Suprapubic skin (tissue), 4 donors: ENCODE measurements around a stretch of chr21.

- PRO-cap, result no peak
- RAMPAGE, long total RNA, 4 experiments, result no peak in any of the 4 experiments
These were observed 15.5 kb downstream of the DYRK1A start for GRCh38 chr21:37382037-37382462.

DNA sequence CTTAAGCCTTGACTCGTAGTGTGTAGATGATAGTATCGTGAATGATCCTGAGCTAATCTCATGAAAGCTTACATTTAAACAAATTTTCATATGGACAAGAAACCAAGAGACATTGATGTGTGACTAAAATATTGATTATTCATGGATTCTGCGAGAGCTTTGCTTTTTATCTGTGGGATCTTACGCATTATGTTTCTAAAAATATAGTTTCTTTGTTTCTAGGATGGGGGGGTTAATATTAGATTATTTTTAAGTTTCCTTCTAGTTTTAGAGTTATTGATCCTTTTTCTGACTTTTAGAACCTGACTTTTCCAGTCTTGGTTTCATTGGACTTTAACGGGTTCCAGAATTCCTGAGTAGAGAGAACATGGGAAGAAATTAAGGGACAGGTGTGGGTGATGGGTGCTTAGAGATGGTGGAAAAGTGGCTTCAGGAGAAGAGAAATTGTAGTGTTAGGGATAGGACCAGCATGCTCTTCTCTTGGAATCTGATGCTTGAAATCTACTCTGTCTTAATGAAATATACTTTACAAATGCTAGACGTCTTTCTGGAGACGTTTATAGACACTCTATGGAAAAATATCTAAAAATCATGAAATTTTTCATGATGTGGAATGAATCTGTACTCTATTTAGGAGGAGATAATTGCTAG is 67.2 kb downstream of the DYRK1A start:
- PRO-cap, result no peak
- RAMPAGE, long total RNA, 4 experiments, result start-site peak on the plus strand in 1 of 4 experiments, centred at position 351 of the sequence, 28 reads per replicate

DNA sequence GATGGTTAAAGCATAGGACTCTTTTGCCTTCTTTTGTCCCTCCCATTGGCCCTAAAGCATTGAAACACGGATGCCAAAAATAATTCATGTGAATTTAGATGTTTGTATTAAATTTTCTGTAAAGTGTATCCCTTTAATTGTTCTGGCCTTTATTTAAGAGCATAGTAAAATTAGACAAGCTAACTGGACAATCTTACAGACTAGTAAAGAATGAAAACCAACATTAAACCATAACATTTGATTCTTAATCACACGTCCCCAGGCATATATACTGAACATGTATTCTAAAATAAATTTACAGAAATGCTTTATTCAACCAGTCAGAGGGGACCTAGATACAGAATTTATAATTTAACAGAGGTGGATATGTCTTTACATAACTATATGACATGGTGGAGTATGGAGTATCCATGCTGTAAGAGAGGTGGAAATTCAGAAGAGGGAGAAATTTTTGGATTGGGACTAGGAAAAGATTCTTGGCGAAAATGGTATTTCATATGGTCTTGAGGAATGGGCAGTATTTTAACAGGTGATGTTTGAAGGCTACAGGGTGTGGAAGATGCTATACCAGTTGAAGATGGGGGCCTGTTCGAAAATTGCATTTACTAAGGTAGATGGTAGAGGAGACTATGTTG is 70.0 kb downstream of the DYRK1A start:
- PRO-cap, result no peak
- RAMPAGE, long total RNA, 4 experiments, result start-site peak on the plus strand in 1 of 4 experiments, centred at position 425 of the sequence, 33 reads per replicate

- PRO-cap, result no peak
- RAMPAGE, long total RNA, 4 experiments, result no peak in any of the 4 experiments
These were observed 211.4 kb downstream of the KCNJ6 start for GRCh38 chr21:37704965-37705164.

GRCh38 chr21:37845409-37846034 is 70.7 kb downstream of the KCNJ6 start:
- PRO-cap, result no peak
- RAMPAGE, long total RNA, 4 experiments, result no peak in any of the 4 experiments

DNA sequence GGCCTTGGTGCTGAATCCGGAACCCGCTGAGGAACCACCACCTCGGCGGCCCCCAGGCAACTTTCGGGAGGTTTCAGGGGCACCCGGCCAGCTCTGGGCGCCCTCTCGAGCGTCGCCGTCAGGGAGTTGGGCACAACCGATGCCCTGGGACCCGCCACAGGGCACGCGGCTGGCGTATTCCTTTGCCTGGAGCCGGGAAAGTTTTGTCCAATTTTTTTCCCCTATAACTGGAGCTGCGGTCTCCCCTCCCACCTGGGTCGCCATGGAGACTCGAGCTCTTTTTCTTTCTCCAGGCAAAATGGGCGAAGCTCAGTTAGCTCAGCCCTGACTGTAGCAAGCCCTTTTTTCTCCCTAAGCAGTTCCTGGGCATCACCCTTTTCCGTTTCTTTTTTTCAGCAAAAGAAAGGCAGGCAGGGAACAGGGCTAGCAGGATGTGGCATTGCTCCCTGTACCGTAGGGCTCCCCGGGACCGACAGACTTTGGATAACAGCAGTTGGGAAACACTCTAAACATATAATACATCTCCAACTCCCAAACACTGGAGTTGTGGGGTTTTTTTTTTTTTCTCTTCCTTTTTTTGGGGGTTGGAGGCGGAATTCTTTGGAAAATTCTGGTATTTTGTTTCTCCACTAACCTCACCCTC is 1.8 kb downstream of the KCNJ6 start:
- PRO-cap, result no peak
- RAMPAGE, long total RNA, 4 experiments, result no peak in any of the 4 experiments

- PRO-cap, result no peak
- RAMPAGE, long total RNA, 4 experiments, result no peak in any of the 4 experiments
These were observed 10.0 kb downstream of the ERG start for GRCh38 chr21:38487909-38488957.

- PRO-cap, result no peak
- RAMPAGE, long total RNA, 4 experiments, result no peak in any of the 4 experiments
These were observed 37.2 kb upstream of the ETS2 start for GRCh38 chr21:38768373-38769122.

- PRO-cap, result no peak
- RAMPAGE, long total RNA, 4 experiments, result no peak in any of the 4 experiments
These were observed 2.8 kb upstream of the ETS2 start for GRCh38 chr21:38802592-38803633.

- PRO-cap, result no peak
- RAMPAGE, long total RNA, 4 experiments, result no peak in any of the 4 experiments
These were observed 56.4 kb downstream of the ETS2 start for GRCh38 chr21:38861794-38862843.

GRCh38 chr21:38903382-38904533 is 98.0 kb downstream of the ETS2 start:
- PRO-cap, result no peak
- RAMPAGE, long total RNA, 4 experiments, result no peak in any of the 4 experiments

DNA sequence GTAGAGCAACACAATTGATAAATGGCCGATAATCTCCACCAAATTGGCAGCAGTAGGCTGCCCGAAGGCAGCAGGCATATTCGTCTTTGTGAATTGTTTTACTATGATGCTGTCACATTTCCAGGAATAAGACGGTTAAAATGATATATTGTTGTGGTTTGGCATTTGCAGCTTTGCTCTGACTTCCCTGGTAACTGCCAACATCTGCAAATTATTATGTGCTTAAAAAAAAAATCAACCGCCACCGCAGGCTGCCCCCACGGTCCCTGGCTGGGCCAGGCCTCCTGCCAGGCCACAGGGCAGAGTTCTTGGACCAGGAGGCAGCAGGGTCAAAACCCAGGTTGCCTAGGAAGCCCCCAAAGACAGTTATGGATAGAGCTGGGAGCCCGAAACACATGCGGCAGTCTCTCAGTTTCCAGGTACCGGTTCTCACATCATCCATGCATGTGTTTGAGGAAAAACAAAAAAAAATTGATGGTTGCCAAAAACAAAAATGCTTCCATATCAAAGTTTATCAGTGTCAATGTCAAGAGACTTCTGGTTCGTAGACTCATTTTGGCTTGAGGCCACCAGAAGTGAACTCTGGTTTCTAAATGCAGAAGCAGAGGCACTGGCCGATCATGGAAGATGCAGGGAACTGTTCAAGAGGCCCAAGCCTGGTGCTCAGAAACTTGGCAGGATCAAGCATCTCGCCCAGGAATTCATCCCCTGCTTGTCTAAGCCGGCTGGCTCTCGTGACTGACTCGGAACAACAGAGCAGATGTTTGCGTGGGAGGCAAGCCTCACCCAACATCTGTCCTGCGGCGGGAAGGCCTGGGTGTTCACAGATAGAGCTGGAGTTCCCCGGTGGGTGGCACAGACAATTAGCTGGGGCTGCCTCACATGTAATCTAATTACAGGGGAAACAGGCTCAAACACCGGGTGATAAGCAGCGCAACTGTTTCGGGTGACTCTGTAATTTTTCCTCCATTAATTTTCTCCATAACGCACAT is 179.6 kb downstream of the ETS2 start:
- PRO-cap, result no peak
- RAMPAGE, long total RNA, 4 experiments, result no peak in any of the 4 experiments

DNA sequence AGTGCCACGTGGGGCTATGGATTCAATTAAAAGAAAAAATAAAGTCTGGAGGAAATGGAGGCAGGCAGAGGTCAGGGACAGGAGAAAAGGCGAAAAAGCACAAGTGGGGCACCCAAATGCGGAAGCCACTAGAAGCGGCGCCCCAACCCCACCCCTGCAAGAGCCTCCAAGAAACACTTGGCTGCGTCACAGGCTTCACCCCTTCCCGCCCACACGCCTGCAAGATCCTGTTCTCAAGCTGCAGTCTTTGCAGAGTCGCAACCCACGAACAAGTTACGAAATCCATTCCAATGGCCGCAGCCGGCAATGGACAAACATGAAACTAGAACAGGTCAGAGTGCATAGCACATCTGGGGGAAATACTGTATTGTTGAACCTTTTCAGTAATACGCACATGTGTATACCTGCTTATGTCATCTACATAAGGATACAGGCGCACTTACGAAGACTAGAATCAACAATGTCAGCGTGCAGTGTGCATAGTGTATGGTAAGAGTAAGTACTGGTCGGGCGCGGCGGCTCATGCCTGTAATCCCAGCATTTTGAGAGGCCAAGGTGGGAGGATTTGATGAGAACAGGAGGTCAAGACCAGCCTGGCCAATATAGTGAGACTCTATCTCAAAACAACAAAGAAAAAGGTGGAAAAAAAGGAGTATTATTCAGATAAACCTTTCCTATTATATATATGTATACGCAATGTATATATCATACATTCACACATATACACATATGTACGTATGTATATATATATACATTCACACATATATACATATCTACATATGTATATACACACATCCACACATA is 103.5 kb downstream of the PSMG1 start:
- PRO-cap, result no peak
- RAMPAGE, long total RNA, 4 experiments, result no peak in any of the 4 experiments

- PRO-cap, result no peak
- RAMPAGE, long total RNA, 4 experiments, result start-site peak on the plus strand in 1 of 4 experiments, at chr21:39087410-39087417 at its widest, 13 reads per replicate
These were observed 96.2 kb downstream of the PSMG1 start for GRCh38 chr21:39086870-39087680.

DNA sequence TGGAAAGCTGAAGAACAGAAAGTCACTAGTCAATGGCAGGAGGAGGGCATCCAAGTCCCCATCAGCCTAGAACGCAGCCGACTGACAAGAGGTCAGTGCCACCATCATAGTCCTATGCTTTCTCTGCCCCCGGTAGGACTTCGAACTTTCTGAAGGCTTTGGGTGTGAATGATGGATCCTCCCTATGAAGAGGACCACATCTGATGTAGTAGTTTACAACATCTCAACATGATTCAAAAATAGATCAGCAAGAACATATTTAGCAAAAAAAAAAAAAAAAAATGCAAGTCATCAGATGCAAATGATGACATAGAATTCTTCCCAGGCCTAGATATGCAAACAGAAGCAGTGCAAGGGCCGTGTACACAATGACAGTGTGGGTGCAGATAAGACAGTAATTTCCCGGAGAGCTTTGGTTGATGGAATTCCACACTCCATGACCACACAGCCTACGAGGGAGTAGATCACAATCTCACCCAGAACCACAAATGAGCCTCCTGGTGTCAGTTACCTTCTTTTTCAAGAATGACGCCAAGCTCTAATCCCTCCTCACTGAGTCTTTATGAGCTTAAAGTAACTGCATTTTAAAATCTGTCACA is 88.3 kb downstream of the PSMG1 start:
- PRO-cap, result no peak
- RAMPAGE, long total RNA, 4 experiments, result no peak in any of the 4 experiments

DNA sequence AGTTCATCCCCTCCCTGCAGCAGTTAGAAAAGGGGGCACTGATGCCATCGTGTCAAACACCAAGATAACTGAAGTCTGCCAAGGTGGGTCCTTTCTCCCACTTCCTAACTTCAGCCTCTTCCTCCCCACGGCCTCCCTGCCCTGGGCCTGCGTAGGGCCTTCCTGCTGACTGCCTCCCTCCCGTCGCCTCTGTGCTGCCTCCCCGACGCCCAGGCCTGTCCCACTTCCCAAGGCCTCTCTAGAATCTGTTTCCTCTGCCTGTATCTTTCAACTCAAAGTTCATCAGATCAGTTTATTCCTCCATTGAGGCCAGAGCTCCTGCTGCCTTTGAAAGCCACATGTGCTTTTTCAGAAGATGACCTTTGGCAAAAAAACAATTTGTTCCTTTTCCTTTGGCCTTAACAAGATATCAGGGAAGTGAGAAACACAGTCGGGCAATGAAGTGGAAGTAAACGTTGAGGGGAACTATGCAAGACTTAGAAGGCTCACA is 86.0 kb downstream of the PSMG1 start:
- PRO-cap, result no peak
- RAMPAGE, long total RNA, 4 experiments, result no peak in any of the 4 experiments

DNA sequence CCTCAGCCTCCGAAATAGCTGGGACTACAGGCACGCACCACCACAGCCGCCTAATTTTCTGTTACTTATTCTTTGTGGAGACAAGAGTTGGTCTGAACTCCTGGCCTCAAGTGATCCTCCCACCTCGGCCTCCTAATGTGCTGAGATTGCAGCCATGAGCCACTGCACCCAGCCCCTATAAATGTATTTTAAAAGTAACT is 2.3 kb downstream of the BRWD1 start:
- PRO-cap, result no peak
- RAMPAGE, long total RNA, 4 experiments, result no peak in any of the 4 experiments

DNA sequence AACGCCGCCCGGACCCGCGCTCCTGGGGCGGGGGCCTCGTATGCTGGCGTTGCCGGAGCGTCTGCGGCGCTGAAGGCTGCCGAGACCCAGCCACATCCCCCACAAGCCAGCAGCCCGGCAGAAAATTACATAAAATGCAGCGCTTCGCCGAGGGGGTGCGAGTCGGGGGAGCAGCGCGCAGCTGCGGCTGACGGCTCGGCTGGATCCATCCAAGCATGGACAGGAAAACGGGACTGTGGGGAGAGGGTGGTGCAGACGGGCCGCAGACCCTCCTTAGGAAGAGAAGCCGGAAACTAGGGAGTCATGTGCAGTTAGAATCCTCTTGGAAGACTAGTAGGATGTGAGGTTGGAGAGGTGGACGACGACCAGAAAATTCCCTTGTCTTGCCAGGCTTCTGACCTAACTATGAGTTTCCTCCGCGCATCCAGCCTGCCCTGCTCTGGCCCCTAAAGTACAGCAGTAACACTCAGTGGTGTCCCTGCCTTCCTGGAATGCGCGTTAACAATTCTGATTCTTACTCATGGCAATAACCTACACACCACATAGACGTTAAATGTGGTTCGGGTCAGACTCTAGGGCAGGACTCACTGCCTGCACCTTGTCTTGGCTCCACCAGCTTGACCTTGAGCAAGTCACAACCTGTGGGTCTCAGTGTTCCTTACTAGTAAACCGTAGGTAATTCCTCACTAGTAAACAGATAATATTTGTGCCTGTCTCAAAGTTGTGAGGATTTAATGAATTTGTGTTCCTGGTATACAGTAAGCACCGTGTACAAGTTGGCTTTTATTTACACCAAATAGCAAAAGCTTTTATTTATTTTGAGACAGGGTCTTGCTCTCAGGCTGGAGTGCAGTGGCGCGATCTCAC is 1.0 kb upstream of the BRWD1 start:
- PRO-cap, result bidirectional peak, plus-strand start at position 158 of the sequence, minus-strand start at position 42 of the sequence
- RAMPAGE, long total RNA, 4 experiments, result no peak in any of the 4 experiments

DNA sequence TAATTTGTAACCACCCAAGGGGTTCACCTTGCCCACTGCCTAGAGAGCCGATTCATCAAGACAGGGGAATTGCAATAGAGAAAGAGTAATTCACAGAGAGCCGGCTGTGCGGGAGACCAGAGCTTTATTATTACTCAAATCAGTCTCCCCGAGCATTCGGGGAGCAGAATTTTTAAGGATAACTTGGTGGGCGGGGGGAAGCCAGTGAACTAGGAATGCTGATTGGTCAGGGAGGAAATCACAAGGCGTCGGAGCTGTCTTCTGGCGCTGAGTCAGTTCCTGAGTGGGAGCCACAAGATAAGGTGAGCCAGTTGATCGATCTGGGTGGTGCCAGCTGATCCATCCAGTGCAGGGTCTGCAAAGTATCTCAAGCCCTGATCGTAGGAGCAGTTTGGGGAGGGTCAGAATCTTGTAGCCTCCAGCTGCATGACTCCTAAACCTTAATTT is 76.7 kb upstream of the B3GALT5 start:
- PRO-cap, result unidirectional peak, plus-strand start at position 275 of the sequence
- RAMPAGE, long total RNA, 4 experiments, result no peak in any of the 4 experiments

DNA sequence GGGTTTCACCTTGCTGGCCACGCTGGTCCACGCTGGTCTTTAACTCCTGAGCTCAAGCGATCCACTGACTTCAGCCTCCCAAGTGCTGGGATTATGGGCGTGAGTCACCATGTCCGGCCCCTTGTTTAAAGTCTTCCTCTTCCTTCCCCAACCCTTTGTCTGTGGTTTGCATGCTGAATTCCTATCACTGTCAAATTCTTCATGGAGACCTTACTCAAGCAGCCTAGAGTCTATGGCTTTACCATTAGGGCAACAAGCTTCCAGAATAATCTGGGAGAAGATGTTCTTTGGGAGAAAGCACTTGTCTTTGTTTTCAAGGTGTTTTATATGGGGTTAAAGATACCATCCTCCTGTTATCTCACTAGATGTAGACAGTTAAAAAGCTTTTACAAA is 34.8 kb downstream of the B3GALT5 start:
- PRO-cap, result no peak
- RAMPAGE, long total RNA, 4 experiments, result no peak in any of the 4 experiments